Heart left ventricle (tissue), 7 donors: ENCODE data around the gene PSORS1C1.

DNA sequence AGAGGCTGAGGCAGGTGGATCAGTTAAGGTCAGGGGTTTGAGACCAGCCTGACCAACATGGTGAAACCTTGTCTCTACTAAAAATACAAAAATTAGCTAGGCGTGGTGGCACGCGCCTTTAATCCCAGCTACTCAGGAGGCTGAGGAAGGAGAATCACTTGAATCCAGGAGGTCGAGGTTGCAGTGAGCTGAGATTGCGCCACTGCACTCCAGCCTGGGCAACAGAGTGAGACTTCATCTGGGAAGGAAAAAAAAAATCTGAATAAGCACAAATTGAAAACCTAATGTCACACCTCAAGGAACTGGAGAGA, 40.0 kb downstream of the RPP21 start:
- PRO-cap, 6 experiments: no peak in any of the 6 experiments
- RAMPAGE, long total RNA, 2 experiments: no peak in any of the 2 experiments
- RRBS: no CpG with 5 or more reads among the region's 5 CpGs

DNA sequence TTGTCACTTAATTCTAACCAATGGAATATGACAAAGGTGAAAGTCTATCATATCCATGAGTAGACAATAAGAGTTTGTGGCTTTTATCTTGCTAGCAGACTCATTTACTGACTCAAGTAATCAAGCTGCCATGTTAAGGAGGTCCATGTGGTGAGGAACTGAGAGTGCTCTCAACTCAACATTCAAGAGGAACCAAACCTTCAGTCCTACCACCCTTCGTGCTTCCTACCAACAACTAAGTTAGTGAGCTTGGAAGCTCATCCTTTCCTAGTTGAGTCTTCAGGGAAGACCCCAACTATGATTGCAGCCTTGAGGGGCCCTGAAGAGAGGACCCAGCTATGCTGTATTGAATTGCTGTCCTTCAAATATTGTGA, 19.2 kb downstream of the HLA-E start:
- PRO-cap, 6 experiments: no peak in any of the 6 experiments
- RAMPAGE, long total RNA, 2 experiments: no peak in any of the 2 experiments
- RRBS: no CpG with 5 or more reads among the region's 1 CpG

DNA sequence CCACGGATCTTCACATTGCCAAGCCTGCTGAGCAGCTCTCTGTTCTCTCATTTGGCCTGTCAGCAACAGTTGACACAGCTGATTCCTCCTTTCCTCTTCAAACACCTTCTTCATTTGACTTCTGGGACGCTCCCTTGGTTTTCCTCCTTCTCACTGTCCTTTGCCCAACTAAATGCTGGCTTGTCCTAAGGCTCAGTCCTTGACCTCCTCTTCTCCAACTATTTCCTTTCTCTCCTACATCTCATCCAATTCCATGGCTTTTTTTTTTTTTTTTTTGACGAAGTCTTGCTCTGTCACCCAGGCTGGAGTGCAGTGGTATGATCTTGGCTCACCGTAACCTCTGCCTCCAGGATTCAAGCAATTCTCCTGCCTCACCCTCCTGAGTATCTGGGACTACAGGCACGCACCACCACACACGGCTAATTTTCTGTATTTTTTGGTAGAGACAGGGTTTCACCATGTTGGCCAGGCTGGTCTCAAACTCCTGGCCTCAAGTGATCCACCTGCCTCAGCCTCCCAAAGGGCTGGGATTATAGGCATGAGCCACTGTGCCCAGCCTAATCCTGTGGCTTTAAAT, 6.6 kb downstream of the GNL1 start:
- PRO-cap, 6 experiments: no peak in any of the 6 experiments
- RAMPAGE, long total RNA, 2 experiments: no peak in any of the 2 experiments
- RRBS: no CpG with 5 or more reads among the region's 6 CpGs

- PRO-cap, 6 experiments: no peak in any of the 6 experiments
- RAMPAGE, long total RNA, 2 experiments: no peak in any of the 2 experiments
- RRBS: no CpG with 5 or more reads among the region's 9 CpGs
These were observed 3.7 kb downstream of the GNL1 start for GRCh38 chr6:30552406-30553088.

GRCh38 chr6:30555531-30555773, 837 bp downstream of the GNL1 start:
- PRO-cap, 6 experiments: peak in 6 of 6 experiments; most common plus-strand start chr6:30555745 (in 3); most common minus-strand start chr6:30555688 (in 5)
- RAMPAGE, long total RNA, 2 experiments: no peak in any of the 2 experiments
- RRBS: 2% methylated on average over 6 of the region's 17 CpGs

DNA sequence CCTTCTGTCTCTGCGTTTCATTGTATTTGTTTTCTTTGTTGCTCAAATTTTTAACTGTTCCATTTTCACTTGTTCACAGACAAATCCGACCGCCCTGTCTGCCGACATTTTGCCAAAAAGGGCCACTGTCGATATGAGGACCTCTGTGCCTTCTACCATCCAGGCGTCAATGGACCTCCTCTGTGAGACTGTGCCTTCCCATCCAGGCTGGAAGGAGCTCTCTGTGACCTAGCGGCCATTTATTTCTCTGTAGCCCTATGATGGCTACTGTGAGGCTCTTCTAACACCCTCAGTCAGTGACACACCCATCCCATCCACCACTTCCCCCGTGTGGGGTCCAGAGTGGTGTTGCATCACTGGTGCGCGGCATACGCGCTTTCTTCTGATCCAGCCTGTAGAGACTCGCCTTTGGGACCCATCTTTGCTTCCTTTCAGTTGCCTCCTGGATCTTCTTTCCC, 5.2 kb downstream of the PRR3 start:
- PRO-cap, 6 experiments: no peak in any of the 6 experiments
- RAMPAGE, long total RNA, 2 experiments: no peak in any of the 2 experiments
- RRBS: no CpG with 5 or more reads among the region's 13 CpGs

DNA sequence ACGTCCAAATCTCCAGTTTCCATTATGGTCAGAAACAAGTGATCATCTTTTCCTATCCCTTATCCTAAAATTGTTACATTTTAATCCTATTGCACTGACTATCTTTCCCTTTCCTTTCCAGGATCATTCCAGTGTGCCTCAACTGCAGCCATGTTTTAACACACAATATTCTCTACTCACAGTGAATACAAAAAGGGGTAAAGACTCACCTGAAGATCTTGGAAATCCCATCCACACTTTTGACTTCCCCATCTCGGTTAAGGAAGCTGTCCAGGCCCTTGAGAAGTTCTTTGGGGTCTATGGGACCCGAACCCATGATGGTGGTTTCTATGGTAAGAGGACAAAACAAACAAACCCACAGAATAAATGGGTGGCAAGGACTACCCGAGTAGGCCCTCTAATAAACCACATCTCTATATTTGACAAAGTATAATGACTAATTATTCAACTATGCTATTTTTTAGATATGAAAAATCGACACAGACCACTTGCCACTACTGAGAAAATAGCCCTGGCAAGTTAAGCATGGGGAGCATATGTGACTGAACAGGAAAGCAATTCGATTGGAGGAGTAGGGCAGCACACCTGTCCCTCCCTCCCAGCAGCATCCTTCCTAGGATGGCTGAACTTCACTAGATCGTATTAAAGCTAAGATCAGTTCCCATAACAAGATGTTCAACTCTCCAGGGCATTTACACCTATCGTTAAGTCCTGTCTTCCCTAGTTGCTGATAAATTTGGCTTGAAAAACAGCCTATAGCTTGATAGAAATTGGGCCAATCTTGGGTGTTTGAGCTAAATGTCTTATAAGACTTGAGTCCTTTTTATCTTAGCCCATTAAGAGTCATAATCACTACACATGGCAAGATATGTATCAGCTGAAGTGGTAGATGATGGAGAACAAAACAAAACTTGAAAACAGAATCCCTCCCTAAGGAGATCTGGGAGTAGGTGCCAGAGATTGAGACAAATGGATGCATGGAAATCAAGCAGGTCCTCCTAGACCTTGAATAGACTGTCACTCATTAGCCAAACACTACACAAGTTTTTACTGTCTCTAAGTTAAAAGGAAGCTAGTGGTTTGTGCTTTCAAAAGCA, 7.1 kb downstream of the PPP1R10 start:
- PRO-cap, 6 experiments: no peak in any of the 6 experiments
- RAMPAGE, long total RNA, 2 experiments: no peak in any of the 2 experiments
- RRBS: no CpG with 5 or more reads among the region's 8 CpGs

DNA sequence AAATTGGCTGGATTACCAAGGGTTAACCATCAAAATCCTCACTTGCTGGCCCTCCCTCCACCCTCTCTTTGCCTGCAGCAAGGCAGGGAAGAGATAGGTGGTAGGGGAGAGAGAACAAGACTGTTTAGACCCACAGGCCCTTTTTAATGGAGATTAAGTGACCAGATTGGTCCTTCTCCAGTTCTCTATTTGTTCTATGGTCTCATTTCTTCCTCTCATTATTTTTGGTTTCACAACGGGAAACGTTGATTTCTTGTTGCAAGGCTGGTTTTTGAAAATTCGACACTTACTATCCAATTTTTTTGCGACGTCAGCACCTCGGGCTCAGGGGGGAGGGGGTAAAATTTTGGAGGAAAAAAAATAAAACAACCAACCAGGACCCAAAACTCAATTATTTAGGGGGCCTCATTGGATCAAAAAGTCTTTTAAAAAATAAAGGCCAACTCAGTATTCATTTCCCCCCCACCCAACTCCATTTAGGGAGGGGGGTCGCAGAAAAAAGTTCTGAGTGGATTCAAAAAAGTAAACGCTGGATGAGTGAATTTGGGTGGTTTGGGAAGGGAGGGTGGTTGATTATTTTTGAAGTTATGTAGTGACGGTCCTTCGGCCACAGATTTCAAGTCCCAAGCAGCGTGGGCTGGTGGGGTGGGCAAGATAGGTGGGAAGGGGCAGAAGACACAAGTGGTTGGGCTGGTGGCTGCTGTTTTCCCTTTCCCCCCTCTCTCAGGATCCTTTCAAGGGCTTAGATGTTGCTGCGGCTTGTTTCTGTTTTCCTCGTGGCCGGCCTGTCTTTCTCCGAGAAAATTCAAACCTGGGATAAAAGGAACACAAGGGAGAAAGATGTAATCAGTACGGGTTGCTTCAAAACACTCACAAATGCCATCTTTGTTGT, 609 bp downstream of the PPP1R10 start:
- PRO-cap, 6 experiments: peak in 4 of 6 experiments; most common plus-strand start position 669 of the sequence (in 1); most common minus-strand start position 191 of the sequence (in 1)
- RAMPAGE, long total RNA, 2 experiments: no peak in any of the 2 experiments
- RRBS: no CpG with 5 or more reads among the region's 16 CpGs

DNA sequence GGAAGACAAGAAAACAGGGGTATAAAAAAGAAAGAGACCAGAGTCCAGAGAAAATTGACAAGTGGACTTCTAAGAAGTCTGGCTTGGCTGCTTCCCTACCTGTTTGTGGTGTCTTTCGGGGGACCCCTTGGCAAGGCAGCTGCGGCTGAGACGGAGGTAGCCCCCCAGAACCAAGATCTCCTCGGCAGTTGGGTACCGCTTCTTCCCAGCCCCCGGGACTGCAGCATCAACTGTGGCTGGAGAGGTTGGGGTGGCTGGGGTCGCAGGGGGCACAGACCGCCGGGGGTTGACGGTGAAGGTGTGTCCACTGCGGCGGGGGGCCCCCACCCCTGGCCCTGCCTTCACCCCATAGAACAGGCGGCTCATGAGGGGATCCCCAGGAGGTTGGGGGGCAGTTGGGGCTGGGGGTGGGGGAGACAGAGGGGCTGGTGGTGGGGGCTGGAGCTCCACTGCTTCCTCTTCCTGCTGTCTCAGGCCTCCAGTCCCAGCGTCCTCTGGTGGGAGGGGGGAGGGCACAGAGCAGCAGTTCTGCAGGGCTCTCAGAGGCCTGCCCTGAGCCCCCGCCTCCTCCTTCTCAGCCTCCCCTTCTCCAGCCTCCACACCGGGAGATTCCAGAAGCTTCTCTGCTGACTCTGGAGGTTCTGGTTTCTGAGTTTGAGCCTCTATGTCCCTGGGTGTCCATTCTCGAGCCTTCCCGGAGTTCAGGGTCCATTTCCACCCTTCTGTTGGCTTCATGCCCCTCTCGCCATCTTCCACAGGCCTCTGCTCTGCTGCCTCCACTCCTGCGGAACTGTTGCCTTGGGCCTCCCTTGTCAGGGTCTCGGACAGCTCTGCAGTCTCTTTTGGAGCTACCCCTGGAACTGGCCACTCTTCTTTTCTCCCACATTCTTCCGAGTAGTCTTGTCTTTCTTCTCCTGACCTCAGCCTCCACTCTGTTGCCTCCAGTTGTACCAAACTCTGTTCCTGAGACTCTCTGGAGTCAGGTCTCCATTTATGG, 1.8 kb downstream of the PPP1R18 start:
- PRO-cap, 6 experiments: peak in 2 of 6 experiments; most common plus-strand start position 525 of the sequence (in 1); most common minus-strand start position 496 of the sequence (in 2)
- RAMPAGE, long total RNA, 2 experiments: start-site peak on the minus strand in 1 of 2 experiments, centred at positions 190 to 400 of the sequence, 6 to 20 reads per replicate
- RRBS: 19% methylated on average over 7 of the region's 22 CpGs

DNA sequence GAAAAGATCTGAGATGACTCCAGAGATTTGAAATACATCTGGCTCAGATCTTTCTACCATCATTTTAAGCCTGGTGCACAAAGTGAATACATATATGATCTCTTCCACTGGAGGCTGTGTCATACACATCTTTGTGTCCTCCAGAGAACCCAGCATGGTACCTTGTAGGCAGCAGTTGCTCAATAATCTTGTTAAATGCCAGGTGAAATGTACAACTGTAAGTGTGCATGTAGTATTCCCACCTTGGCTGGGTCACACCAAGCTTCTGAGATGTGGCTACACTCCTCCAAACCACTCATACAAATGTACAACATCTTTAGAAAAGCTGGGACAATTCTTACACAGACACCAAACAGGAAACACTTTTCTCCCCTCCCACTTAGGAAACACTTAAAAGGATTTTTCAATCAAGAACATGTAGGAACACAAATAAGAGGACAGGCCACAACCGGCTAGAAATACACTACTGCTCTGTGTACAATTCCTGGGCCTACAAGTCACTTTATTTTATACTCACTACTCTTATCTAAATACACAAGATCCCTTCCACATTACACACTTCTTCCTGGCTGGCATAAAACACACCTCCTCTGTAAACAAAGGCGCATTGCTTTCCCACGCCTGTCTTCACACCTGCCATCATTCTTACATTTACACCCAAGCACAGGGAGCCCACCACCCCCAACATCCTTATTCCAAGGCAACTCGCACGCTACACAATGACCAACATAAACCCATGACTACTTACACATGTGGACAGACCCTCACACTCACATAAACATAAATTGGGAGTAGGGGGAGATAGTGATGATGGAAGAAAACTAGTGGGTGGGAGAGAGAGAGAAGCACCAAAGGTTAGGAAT, 3.8 kb upstream of the IER3 start:
- PRO-cap, 6 experiments: peak in 1 of 6 experiments; most common plus-strand start position 420 of the sequence (in 1); most common minus-strand start position 301 of the sequence (in 1)
- RAMPAGE, long total RNA, 2 experiments: no peak in any of the 2 experiments
- RRBS: no CpG with 5 or more reads among the region's 5 CpGs

- PRO-cap, 6 experiments: no peak in any of the 6 experiments
- RAMPAGE, long total RNA, 2 experiments: no peak in any of the 2 experiments
- RRBS: no CpG with 5 or more reads among the region's 4 CpGs
These were observed 57.3 kb upstream of the DDR1 start for GRCh38 chr6:30826886-30827589.

DNA sequence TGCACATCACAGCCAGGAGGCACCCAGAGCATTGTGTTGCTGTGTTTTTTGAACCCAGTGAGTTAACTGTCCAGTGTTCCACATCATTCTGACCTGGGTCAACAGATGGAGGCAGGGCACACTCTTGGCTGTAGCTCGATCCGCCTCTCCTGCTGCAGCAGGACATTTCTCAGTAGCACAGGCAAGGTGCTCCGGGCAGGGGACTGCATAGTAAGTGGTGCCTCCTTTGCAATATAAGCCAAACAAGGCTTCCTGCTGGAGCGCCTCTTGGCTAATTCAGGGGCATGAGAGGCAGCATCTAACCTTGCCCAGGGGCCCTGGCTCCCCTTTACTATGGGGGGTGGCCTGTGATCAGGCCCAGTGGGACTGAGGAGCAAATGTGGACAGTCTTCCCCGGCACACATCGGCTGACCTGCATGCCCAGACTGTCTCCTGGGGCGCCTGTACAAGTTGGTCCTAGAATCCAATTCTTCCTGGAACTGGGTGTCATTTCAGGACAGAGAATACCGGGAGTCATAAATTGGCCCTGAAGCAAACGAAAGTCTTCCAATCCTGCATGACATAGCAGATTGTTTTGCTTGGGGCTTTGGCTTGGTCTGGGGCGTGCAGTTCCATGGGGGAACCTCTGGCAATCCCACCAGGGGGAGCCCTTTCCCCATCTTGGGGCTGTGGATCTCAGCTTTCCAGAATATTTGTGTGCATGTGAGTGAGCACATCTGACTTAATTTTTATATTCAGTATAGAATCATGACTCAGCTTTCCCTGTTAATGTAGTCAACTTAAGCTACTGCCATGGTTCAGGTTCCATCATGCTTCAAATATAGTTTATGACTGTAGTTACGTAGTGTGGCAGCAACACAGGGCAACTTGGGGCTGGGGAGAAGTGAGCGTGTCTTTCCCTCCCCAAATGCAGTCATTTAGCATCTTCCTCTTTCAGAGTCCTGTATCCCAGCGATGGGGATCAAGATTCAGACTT, 56.0 kb upstream of the DDR1 start:
- PRO-cap, 6 experiments: peak in 1 of 6 experiments; most common minus-strand start position 414 of the sequence (in 1)
- RAMPAGE, long total RNA, 2 experiments: no peak in any of the 2 experiments
- RRBS: 5% methylated on average over 3 of the region's 13 CpGs

- PRO-cap, 6 experiments: no peak in any of the 6 experiments
- RAMPAGE, long total RNA, 2 experiments: no peak in any of the 2 experiments
- RRBS: no CpG with 5 or more reads among the region's 17 CpGs
These were observed 3.6 kb upstream of the DDR1 start for GRCh38 chr6:30880568-30881352.

- PRO-cap, 6 experiments: no peak in any of the 6 experiments
- RAMPAGE, long total RNA, 2 experiments: no peak in any of the 2 experiments
- RRBS: no CpG with 5 or more reads among the region's 19 CpGs
These were observed 1.5 kb upstream of the DDR1 start for GRCh38 chr6:30882396-30883557.

GRCh38 chr6:30885444-30885982, 1.2 kb downstream of the DDR1 start:
- PRO-cap, 6 experiments: no peak in any of the 6 experiments
- RAMPAGE, long total RNA, 2 experiments: no peak in any of the 2 experiments
- RRBS: no CpG with 5 or more reads among the region's 9 CpGs

DNA sequence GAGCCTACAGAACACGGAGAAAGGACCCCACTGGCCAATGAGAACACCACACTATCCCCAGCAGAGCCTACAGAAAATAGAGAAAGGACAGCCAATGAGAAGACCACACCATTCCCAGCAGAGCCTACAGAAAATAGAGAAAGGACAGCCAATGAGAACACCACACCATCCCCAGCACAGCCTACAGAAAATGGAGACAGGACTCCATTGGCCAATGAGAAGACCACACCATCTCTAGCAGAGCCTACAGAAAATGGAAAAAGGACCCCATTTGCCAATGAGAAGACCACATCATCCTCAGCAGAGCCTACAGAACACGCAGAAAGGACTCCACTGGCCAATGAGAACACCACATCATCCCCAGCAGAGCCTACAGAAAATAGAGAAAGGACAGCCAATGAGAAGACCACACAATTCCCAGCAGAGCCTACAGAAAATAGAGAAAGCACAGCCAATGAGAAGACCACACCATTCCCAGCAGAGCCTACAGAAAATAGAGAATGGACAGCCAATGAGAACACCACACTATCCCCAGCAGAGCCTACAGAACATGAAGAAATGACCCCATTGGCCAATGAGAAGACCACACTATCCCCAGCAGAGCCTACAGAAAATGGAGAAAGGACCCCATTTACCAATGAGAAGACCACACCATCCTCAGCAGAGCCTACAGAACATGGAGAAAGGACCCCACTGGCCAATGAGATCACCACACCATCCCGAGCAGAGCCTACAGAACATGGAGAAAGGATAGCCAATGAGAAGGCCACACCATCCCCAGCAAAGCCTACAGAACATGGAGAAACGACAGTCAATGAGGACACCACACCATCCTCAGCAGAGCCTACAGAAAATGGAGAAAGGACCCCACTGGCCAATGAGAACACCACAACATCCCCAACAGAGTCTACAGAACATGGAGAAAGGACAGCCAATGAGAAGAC, 10.1 kb downstream of the MUCL3 start:
- PRO-cap, 6 experiments: no peak in any of the 6 experiments
- RAMPAGE, long total RNA, 2 experiments: no peak in any of the 2 experiments
- RRBS: no CpG with 5 or more reads among the region's 4 CpGs

DNA sequence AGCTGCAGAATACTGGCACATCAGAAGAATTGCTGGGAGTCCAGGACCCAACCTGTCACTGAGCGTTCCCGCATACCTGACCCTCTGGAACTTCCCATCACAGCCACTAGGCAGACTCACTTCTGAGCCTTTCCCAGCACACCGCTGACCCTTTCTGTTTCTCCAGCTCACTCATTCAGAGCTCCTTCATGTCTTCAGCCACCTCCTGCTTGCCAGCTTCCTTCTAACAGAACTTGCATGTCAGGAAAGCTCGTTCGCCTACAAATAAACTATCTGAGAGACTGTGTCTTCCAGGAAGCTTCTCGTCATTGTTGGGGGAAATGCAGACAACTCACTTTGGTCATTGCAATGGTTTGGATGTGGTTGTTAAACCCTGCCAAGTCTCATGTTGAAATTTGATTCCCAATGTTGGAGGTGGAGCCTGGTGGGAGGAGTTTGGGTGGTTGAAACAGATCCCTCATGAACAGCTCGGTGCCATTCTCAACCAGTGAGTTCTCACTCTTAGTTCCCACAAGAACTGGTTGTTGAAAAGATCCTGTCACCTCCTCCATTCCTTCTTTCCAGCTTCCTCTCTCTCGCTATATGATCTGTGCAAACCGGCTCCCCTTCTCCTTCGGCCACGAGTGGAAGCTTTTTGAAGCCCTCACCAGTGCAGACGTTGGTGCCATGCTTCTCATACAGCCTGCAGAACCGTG, 1.5 kb upstream of the MUC21 start:
- PRO-cap, 6 experiments: peak in 2 of 6 experiments; most common plus-strand start position 474 of the sequence (in 2); most common minus-strand start position 310 of the sequence (in 1)
- RAMPAGE, long total RNA, 2 experiments: no peak in any of the 2 experiments
- RRBS: no CpG with 5 or more reads among the region's 13 CpGs

DNA sequence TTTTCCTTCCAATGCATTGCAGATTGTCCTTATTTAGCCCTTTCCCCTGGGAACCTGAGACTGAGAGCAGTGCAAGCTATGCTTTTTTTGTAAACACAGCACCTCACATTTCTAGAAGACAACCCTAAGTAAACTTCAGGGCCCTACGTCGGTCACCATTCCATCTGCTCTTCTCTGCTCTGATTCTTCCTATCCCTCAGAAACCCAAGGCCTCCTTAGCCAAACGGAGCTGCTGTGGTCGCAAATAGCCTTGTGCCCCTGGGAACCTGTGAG, 28.9 kb downstream of the C6orf15 start:
- PRO-cap, 6 experiments: peak in 1 of 6 experiments; most common minus-strand start position 217 of the sequence (in 1)
- RAMPAGE, long total RNA, 2 experiments: no peak in any of the 2 experiments
- RRBS: no CpG with 5 or more reads among the region's 4 CpGs

- PRO-cap, 6 experiments: peak in 3 of 6 experiments; most common plus-strand start chr6:31114803 (in 2); most common minus-strand start chr6:31114665 (in 1)
- RAMPAGE, long total RNA, 2 experiments: no peak in any of the 2 experiments
- RRBS: no CpG with 5 or more reads among the region's 3 CpGs
These were observed at the start of gene PSORS1C1 for GRCh38 chr6:31114554-31114938. Gene PSORS1C1 (plus strand): TSS chr6:31114800.

- PRO-cap, 6 experiments: no peak in any of the 6 experiments
- RAMPAGE, long total RNA, 2 experiments: no peak in any of the 2 experiments
- RRBS: no CpG with 5 or more reads among the region's 17 CpGs
These were observed 5.4 kb downstream of the POU5F1 start for GRCh38 chr6:31164892-31165735.